Subcutaneous preadipocyte (primary cell): ENCODE data around the gene KCNH8.

- CAGE, long polyA plus RNA, result no peak
Observed at GRCh38 chr3:17166468-17167039, 281.8 kb downstream of the PLCL2 start.

DNA sequence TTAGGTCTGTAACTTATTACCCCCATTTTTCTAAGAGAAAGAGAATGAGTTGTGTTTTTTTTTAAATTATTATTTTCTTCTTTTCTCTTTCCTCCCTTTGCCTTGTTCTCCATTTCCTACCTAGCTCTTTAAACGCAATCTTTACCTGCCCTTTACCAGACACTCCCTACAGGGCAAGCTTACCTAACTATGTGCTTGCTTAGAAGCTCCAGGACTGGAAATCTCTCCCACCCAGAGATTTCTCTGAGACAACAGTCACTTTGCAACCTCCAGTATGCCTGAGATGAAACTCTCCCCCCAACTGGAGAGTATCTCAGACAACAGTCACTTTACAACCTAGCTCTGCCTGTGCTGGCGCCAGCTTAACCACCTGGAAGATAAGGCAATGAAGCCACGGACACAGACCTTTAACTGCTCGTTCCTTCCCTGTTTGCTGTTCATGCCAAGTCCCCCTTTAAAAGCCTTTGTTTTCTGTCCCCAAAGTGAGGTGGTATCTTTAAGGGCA, 298.1 kb downstream of the PLCL2 start:
- CAGE, long polyA plus RNA, result no peak

- CAGE, long polyA plus RNA, result no peak
Observed at GRCh38 chr3:17571466-17572193, 170.8 kb downstream of the TBC1D5 start.

DNA sequence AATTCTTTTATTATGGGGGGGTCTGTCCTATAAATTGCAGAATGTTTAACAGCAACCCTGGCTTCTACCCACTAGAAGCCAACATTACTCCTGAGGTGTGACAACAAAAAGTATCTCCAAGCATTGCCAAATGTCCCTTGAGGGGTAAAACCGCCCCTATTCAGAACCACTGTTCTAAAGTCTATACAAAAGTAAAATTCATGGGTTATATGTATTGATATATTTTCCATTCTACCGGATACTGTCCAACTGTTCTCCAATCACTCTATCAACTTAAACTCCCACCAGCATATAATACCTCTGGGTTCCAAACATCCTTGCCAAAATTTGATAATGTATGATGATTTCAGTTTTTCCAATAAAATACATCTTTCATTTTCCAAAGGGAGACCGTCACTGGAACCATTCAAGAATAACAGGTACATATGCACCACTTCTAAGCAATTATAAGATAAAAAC, 33.9 kb downstream of the TBC1D5 start:
- CAGE, long polyA plus RNA, result no peak

- CAGE, long polyA plus RNA, result no peak
Observed at GRCh38 chr3:17740607-17741277, 1.7 kb downstream of the TBC1D5 start.

DNA sequence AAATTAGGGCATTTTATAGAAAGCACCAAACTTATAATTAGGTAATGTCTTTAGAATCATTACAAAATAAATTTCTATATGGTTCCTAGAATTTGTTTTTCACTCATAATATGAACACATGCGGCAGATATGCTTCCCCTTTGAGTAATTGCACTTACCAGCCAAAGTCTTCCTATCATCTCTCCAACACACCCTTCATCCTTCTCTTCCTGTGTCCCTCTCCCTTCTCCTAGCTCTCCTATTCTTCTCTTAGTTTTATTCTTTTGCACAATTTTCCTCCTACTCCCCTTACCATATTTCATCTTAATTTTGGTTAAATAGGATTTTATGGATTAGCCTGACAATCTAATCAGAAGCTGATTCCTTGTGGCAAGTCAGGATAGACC, 84.1 kb downstream of the SATB1 start:
- CAGE, long polyA plus RNA, result no peak

DNA sequence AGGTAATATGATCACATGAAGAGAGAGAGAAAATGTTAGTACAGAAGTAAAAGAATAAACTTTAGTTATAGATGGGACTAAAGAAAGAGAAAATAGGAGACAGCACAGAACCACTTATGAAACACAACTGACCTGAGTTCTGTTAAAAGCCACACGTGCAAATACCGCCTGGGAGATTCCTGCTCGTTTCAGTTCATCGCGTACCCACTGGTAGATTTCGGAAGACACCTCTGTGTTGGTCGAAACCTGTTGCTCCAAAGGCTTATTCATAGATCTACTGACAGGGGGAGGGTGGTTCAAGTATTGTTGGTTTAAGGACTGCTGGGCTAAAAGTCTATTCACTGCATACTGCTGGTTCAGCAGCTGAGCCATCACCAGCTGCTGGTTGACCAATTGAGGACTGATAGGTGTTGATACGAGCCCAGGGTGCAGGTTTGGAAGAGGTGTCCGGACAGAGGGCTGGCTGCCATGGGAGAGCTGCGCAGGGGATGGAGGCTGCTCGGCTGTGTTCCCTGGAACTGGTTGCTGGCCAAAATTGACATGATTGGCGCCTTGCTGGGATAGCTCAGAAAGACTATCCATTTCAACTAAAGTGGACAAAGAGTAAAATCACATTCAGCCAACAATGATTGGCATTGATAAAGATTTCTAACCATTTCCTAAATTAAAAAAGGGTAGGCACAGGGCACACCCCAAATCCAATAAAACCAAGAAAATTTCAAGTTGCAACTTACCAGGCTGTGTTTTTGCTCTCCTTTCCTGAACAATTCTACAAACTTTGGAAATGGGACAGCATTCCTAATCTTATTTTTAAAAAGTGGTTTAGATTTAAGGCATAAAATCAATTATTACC, 30.6 kb downstream of the SATB1 start:
- CAGE, long polyA plus RNA, result no peak

GRCh38 chr3:18740683-18741541, 315.8 kb upstream of the SATB1 start:
- CAGE, long polyA plus RNA, result no peak

DNA sequence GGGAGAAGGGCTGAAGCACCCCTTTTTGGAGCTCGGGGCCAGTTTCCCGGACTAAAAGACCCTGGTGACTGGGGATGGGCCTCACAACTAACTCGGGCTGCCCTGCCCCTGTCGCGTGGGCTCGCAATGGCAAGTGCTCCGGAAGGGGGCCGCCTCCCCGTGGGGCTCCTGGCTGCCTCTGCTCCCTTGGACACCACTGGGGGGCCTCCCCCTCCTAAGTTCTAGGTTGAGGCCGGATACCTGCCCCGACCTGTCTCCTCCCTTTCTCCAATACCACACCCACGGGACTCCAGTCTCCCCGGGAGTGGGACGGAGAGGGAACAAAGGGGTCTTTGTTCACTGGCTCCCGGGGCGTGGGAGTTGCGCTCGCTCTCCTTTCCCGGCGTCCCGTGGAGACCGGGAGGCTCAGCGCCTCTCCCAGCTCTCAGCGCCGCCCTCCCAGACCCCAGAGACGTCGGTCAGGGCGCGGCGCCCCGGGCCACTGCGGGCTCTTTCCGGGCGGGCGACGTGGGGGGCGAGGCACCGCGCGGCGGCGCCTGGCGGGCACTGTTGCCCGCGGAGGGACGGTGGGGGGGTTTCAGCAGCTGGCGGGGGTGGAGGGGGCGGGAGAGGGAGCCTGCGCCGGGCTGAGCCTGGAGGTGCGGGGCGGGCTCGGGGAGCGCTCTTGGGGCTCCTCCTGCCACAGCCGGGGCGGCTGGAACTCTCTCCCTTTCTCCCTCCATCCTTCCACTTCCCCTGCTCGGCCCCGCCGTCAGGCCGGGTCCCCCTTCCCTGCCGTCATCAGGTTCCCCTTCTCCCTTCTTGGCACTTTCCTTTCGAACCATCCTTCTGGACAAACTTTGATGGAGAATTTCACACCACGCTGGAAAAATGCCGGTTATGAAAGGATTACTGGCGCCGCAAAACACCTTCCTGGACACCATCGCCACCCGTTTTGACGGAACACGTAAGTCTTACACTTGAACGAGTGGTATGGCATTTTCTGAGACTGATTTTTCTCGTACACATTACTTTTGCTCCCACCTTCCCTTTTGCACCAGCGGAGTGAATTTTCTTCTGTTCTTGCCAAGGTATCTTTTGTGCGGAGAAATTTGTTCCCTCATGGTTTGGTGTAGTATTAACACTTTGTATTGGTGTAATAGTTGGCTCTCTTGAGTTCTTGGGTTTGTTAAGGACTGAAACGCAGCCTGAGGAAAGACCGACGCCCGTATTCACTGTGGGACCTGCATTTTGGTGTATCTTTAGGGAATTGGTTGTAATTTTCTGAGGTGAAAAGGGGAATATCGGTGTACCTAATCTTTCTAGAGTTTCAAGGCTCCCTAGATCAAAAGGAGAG, at the start of gene KCNH8:
Gene KCNH8, plus strand, starts transcription at position 661 of the 1,336 bp plus-strand sequence.
- CAGE, long polyA plus RNA, result no peak

DNA sequence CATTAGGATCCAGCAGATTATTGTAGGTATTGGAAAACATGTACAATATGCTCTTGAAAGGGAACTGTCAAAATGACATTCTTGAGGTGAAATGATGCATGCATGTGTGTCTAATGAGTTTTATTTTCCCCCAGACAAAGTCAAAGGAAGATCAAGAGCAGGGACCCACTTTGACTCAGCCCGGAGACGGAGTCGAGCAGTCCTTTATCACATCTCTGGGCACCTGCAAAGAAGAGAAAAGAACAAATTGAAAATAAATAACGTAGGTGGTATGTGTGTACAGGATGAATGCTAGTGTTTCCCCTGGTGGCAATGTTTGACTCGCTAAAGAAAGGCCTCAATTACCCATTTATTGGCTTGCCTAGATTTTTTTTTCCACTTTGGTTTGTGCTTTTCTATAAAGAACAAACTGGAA, 194.2 kb downstream of the KCNH8 start:
- CAGE, long polyA plus RNA, result no peak

- CAGE, long polyA plus RNA, result no peak
Observed at GRCh38 chr3:20114525-20115093, 71.4 kb downstream of the SGO1 start.

DNA sequence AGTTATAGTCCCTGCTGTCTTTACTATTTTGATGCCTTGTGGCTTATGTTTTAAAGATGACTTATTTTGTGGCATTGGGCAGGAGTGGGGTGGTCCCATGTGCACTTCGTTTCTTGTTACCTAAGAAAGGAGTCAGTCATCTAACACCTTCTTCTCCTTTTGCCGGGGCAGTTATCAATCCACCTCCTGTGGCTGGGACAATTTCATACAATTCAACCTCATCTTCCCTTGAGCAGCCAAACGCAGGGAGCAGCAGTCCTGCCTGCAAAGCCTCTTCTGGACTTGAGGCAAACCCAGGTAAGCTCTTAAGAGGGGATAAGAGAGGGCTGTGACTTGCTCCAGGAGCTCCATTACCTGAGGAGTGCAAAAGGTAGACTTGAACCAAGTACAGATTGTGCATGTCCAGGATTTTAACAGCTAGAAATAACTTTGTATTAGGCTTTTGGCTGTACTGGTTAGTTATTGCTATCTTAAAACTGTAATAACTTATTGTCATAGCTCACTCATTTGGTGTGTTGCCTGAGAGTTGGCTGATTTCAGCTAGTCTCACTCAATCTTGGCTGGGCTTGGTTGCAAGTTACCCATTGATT, 66.5 kb downstream of the SGO1 start:
- CAGE, long polyA plus RNA, result no peak

DNA sequence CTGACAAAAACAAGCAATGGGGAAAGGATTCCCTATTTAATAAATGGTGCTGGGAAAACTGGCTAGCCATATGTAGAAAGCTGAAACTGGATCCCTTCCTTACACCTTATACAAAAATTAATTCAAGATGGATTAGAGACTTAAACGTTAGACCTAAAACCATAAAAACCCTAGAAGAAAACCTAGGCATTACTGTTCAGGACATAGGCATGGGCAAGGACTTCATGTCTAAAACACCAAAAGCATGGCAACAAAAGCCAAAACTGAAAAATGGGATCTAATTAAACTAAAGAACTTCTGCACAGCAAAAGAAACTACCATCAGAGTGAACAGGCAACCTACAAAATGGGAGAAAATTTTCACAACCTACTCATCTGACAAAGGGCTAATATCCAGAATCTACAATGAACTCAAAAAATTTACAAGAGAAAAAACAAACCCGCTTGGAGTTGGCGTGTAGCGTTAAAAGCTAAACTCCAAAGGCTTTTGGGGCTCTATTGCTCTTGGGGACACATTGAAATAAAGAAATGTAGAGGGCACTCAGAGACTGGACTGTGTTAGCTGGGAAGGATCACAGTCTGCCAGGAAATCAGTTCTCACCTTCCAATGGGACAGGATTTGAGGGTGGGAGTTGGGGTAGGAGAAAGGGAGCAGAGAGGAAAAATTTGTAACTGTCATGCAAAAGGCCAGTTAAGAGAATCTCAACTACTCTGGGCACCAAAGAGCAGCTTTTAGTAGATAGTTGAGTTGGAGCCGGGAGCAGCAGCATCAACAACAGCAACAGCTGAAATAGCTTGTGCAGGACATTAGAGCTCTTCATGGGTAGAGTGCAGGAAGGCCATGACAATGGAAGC, 66.0 kb downstream of the UBE2E2 start:
- CAGE, long polyA plus RNA, result no peak

DNA sequence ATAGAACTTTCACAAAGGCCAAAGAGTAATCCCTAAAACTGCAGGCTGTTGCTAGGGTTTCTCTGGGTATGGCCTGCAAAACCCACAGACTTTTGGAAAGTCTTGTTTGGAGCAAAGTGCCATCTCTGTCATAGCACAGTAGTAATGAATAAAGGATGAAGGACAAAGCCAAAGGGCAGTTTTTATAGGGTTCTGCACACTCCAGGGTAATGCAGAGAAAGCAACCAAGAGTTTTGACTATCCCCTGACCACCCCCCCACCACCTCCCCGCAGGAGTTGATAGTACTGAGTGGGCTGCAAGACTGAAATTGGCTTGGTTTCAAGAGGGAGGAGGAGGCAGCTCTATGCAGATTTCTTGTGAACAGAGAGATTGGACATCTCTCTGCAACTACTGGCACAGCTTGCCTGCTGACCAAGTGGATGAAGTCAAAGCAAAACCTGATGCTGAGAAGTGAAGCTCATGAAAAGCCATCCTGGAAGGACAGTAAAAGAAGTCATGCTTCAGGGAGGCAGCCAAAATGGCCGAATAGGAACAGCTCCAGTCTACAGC, 145.7 kb downstream of the UBE2E2 start:
- CAGE, long polyA plus RNA, result no peak

GRCh38 chr3:23663197-23663423, 142.6 kb upstream of the UBE2E1 start:
- CAGE, long polyA plus RNA, result no peak

GRCh38 chr3:23806418-23807223, 866 bp downstream of the UBE2E1 start:
- CAGE, long polyA plus RNA, result no peak

DNA sequence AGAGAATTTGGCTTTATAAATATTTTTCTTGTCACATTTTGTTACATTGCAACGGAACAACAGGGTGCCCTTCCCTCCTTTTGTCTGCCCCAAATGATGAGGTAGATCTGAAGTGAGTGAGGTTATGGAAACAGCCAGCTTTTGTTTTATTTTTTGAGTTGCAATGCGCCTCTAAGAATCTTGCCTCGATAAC, 1.6 kb downstream of the NR1D2 start:
- CAGE, long polyA plus RNA, result no peak

GRCh38 chr3:23958656-23959495, 13.8 kb downstream of the NR1D2 start:
- CAGE, long polyA plus RNA, result no peak

- CAGE, long polyA plus RNA, result no peak
Observed at GRCh38 chr3:23967662-23968373, 22.7 kb downstream of the NR1D2 start.

DNA sequence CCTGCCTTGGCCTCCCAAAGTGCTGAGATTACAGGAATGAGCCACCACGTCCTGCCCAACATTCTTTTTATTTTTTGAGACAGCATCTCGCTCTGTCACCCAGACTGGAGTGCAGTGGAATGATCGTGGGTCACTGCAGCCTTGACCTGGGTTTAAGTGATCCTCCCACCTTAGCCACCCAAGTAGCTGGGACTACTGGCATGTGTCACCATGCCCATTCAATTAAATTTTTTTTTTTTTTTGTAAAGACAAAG, 29.9 kb downstream of the NR1D2 start:
- CAGE, long polyA plus RNA, result no peak